ENCODE data around the genes ADI1 and DCDC2C.

DNA sequence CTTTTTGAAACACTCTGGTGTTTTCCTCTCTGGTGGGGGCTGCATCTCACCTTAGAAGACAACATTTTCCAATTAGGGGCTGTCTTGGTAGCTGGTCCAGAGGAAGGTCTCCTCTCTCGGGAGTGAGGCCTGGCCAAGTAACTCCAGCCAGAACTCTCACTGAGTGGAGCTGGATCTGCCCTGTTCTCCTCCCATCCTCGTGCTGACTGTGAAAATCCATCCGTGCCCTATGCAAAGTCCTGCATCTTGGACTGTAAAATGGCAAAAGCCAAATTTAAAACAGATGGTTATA is 26.3 kb downstream of the FAM110C start:
- PRO-cap = no peak
- RAMPAGE, long total RNA, 4 experiments = no peak in any of the 4 experiments

- PRO-cap = no peak
- RAMPAGE, long total RNA, 4 experiments = no peak in any of the 4 experiments
These were observed 10.4 kb downstream of the FAM110C start for GRCh38 chr2:35828-36409.

DNA sequence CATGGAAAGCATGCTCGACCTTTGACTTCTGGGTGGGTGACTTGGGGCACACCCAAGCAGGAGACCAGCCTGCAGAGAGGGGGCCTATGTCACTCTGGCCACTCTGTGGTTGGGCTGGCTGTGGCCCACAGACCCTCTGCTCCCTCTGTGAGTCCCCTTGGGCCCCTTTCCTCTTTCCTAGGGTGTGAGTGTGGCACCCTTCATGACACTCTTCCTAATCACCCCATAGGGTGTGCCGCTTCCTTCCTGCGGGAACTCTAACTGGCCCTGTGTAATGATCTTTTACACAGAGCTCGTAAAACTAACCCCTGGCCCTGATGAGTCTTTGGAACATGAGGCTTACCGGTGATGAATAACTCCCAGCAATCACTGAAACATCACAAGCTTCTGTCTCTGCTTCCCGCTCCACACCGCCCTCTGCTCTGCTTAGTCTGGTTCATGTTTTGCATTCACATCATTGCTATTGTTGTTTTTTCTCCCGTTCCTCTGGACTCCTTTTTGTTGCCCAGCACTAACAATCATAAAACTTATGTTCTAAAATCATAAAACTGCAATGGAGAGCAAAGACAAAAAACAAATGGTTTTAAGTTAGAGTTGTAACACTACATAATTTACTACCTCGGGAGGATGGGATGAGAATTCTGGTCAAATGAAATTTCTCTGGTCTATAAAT is 101.1 kb downstream of the SH3YL1 start:
- PRO-cap = no peak
- RAMPAGE, long total RNA, 4 experiments = no peak in any of the 4 experiments

DNA sequence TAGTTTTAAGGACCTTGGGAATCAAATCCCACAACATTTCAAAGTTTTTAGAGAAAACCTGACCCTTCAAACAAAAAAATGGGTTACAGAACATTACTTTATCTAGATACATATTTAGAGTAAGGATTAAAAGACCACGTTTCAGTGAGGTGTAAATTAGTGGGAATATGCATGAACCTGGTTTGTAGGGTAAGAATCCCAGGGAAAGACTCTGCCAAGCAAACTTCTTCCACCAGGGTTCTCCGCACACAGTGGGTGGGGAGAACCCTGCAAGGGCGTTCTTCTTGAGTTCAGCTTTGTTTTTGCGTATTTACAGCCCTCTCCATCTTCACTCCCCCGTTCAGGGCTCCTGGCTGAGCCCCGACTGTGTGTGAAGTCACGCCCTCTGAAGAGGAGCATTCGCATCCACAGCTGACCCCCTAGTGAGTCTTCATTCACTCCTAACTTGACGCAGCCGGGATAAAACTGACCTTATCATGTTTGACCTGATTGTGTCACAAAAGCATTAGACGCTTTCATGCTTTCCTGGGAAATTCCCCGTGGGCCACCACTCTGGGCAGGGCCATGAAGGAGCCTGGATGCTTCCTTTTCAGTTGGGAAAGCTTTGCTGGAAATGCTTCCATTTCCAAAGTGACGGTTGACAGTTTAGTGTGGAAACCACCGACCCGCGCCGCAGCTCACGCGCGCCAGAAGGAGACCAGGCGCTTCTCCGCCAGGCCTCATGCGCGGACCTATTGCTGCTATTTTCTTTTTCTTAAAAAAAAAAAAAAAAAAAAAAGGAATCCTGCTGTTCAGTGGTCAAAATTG is 995 bp downstream of the ALKAL2 start:
- PRO-cap = no peak
- RAMPAGE, long total RNA, 4 experiments = no peak in any of the 4 experiments

GRCh38 chr2:586451-587159 is 90.6 kb downstream of the TMEM18 start:
- PRO-cap = no peak
- RAMPAGE, long total RNA, 4 experiments = no peak in any of the 4 experiments

- PRO-cap = no peak
- RAMPAGE, long total RNA, 4 experiments = no peak in any of the 4 experiments
These were observed 81.5 kb upstream of the SNTG2 start for GRCh38 chr2:868739-869861.

- PRO-cap = no peak
- RAMPAGE, long total RNA, 4 experiments = no peak in any of the 4 experiments
These were observed 203.1 kb downstream of the SNTG2 start for GRCh38 chr2:1153688-1154303.

GRCh38 chr2:1388126-1388937 is 24.9 kb upstream of the TPO start:
- PRO-cap = no peak
- RAMPAGE, long total RNA, 4 experiments = no peak in any of the 4 experiments

GRCh38 chr2:1415115-1415895 is 2.0 kb downstream of the TPO start:
- PRO-cap = no peak
- RAMPAGE, long total RNA, 4 experiments = no peak in any of the 4 experiments

DNA sequence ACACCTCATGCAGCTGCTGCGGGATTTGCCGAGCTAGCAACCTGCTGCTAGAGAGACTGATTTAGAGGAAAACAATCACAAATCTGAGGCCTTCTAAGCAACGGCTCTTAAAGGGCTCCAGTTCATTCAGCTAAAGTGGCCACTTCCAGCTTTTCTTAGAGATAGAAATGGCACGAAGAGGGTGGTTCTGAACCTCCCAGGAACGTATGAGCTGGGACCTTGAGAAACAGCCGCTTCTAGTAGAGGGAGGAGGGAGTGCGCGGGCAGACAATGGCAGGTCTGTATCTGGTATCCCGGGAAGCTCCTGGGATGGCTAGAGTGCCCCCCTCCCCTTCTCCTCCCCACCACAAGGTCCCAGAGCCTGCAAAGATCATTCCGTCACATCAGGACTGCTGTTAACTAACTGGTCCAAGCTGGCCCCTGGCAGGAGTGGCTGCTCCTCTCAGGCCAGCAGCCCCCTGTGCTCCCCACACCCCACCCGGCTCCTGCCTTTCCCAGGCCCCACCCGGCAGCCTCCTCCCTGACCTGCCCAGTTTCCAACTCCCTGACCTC is 74.8 kb downstream of the TPO start:
- PRO-cap = no peak
- RAMPAGE, long total RNA, 4 experiments = no peak in any of the 4 experiments

DNA sequence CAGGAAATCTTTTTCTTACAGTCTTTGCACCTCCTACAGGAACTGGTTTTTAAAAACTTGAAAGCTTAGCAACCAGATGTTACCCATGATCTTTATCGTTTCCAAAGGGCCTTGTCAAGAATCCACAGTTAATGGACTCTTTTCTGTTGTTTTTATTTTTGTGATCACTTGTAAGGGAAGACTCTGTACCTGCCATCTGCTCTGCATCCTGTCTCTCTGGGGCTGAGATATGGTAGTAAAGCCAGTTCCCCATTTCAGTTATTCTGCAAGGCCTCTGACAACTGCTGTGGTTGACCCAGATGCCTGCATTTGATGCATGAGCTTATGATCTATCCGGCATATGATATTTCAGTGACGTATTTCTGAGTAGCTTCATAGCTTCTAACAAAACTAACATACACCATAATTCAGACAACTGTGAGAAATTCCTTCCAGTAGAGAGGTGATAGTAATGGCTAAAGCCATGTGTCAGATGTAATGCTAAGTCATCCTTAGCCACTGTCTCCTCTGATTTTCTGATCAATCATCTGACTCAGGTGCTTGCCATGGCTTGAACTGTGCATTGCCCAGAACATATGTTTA is 105.1 kb downstream of the TPO start:
- PRO-cap = no peak
- RAMPAGE, long total RNA, 4 experiments = no peak in any of the 4 experiments

GRCh38 chr2:1818621-1818889 is 74.2 kb upstream of the PXDN start:
- PRO-cap = no peak
- RAMPAGE, long total RNA, 4 experiments = no peak in any of the 4 experiments

GRCh38 chr2:2646467-2646967 is 315.4 kb upstream of the MYT1L start:
- PRO-cap = no peak
- RAMPAGE, long total RNA, 4 experiments = no peak in any of the 4 experiments

DNA sequence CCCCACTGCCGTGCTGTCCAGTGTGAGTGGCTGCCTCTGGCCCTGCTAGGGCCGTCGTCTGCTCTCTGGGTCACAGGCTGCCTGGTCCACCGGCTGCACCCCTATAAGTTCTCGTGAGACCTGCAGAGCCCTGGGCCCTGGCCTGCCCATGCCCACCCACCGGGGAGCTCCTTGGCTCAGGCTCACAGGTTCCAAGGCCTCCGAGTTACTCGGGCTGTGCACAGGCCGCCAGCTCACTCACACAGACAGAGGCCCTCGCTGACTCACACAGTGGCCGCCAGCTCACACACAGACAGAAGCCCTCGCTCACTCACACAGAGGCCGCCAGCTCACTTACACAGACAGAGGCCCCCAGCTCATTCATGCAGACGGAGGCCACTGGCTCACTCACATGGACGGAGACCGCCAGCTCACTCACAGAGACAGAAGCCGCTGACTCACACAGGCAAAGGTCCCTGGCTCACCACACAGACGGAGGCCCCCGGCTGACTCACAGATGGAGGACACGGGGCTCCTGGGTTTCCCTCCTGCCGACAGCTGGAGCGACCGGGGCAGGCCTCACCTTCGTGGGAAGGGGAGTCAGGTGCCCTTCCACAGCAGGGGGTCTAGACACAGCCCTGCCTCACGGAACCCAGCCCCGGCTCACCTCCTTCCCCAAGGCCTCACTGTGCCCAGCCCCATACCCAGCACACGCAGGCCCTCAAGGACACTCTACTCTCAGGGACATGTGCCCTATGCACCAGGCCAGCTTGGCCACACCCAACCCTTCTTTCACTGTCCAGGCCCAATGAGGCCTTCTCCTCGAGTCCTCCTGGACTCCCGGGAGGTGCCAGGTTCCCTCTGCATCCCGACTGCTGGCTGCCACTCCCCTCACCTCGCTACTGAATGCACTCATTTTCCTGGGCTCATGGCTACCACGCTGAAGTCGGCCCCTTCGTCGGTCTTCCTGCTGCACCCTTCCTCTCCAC is 334.3 kb upstream of the MYT1L start:
- PRO-cap = no peak
- RAMPAGE, long total RNA, 4 experiments = no peak in any of the 4 experiments

DNA sequence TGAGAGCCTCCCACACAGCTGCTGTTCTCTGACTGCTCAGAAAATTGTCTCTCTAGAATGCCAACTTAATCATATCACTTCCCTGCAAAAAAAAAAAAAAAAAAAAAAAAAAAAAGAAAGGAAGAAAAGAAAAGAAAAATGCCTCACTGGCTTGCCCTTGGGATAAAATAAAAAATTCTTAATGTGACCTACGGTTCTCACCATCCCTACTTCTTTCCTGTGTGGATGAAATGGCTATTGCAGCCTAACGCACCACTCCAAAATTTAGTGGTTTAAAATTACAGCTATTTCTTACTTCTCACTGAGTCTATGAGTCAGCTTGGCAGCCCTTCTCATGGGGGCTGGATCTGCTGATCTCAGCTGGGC is 411.8 kb upstream of the MYT1L start:
- PRO-cap = no peak
- RAMPAGE, long total RNA, 4 experiments = no peak in any of the 4 experiments

DNA sequence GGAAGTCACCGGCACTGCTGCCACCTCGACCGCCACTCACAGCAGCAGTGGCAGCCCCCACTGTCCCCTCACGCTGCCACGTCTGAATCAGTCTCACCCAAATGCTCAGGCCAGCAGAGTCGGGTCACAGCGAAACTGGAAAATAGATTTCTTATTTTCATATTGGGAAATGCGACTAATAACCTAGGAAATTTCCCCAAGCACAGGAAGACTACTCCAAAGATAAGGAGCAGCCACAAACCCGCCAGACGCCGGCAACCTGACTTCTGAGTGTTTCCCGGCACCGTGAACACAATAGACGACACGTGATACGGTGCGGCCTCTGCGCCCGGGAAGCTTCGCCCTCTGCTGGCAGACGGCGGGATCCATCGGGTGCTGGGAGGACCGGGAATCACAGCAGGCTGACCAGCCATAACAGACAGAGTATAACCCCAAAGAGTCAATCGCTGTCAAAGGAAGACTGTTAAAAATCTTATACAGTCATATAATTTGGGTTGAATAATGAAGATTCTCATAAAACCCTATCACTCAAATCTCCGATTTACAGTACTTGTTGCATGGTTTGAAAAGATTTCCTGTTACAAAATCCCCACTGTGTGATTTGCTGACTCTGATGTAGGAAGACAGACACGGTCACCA is 74.1 kb downstream of the EIPR1 start:
- PRO-cap = no peak
- RAMPAGE, long total RNA, 4 experiments = no peak in any of the 4 experiments

DNA sequence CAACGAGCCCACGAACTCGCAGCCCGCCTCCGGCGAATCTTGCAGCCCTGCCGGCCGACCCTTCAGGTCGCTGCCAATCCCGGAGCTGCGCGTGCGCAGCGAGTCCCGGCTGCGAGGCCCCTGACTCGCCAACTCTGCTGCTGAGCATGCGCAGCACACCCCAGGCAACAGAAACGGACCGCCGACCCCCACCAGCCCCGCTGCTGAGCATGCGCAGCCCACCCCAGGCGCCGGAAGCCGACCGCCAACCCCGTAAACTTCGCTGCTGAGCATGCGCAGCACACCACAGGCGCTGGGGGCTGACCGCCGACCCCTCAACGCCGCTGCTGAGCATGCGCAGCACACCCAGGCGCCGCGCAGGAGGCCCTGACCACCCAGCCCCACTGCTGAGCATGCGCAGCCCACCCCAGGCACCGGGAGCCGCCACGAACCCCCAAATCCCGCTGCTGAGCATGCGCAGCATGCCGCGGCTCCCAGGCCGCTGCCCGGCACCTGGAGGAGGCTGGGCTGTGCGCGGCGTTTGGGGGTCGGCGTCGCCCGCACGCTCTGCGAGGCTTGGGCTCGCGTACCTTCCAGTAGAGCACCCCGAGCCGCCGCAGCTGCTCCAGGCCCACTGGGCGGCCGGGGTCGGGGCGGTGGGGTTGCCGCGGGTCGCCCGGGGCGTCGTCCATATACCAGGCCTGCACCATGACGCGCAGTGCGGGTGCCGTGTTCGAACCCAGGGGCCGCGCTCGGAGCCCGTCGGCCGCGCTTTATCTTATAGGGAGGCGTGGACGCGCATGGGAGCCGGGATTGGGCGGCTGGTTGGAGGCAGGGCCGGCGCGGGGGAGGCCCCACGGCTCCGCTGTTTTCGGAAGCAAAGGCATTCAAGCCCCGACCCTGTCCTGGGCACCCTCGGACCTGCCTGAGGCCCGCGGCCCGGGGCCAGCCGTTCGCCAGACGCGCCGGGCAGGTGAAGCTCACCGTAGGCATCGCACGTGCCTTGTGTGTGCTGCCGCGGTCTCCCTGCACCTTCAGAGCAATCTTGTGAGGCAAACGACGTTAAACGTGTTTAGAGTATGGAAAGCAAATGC is at the start of gene ADI1:
Gene ADI1, minus strand, starts transcription at position 733 of the 1,073 bp plus-strand sequence.
- PRO-cap = bidirectional peak, plus-strand start at position 283 of the sequence, minus-strand start at position 136 of the sequence; unidirectional peak, minus-strand start at position 754 of the sequence
- RAMPAGE, long total RNA, 4 experiments = start-site peak on the minus strand in 4 of 4 experiments, centred at positions 722 to 724 of the sequence, 673 to 1,981 reads per replicate

GRCh38 chr2:3657098-3657961 is 670 bp upstream of the ALLC start:
- PRO-cap = no peak
- RAMPAGE, long total RNA, 4 experiments = no peak in any of the 4 experiments

- PRO-cap = no peak
- RAMPAGE, long total RNA, 4 experiments = no peak in any of the 4 experiments
These were observed at the start of gene DCDC2C for GRCh38 chr2:3703352-3704037. DCDC2C (plus strand) TSS chr2:3703575.

- PRO-cap = no peak
- RAMPAGE, long total RNA, 4 experiments = no peak in any of the 4 experiments
These were observed 155.8 kb downstream of the DCDC2C start for GRCh38 chr2:3859230-3859471.